SK-MEL-5 (cell line): ENCODE measurements around the genes ZNF221 and CEACAM16.

RAMPAGE:
- cytosol, long total RNA: no peak
- long total RNA: no peak
- nucleus, long total RNA: no peak
Observed at GRCh38 chr19:43576522-43577041, 981 bp downstream of the PINLYP start.

DNA sequence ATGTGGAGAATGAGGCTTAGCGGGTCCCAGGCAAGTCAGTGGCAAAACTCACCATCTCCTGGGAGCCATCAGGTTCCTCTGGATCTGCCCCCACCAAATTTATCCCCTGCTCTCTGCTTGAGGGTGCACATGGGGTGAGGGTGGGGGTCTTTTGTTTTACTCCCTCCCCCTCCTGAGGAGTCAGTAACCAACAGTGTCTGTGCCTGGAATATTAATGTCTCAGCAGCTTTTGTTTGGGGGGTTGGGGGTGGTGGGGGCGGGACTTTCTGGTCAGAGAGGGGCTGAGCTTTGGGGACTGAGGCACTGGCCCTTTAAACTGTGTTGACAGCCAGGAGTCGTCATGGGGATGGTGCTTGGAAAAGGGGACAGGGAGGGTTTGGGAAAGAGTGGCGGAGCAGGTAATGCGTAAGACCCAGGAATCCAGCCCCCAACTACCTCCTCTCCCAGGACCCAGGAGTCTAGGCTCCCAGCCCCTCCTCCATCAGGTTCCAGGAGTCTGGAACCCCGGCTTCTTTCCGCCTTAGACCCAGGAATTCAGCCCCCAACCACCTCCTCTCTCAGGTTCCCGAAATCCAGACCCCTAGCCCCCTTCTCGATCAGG is 5.2 kb downstream of the CADM4 start:
RAMPAGE:
- cytosol, long total RNA: no peak
- long total RNA: no peak
- nucleus, long total RNA: no peak

DNA sequence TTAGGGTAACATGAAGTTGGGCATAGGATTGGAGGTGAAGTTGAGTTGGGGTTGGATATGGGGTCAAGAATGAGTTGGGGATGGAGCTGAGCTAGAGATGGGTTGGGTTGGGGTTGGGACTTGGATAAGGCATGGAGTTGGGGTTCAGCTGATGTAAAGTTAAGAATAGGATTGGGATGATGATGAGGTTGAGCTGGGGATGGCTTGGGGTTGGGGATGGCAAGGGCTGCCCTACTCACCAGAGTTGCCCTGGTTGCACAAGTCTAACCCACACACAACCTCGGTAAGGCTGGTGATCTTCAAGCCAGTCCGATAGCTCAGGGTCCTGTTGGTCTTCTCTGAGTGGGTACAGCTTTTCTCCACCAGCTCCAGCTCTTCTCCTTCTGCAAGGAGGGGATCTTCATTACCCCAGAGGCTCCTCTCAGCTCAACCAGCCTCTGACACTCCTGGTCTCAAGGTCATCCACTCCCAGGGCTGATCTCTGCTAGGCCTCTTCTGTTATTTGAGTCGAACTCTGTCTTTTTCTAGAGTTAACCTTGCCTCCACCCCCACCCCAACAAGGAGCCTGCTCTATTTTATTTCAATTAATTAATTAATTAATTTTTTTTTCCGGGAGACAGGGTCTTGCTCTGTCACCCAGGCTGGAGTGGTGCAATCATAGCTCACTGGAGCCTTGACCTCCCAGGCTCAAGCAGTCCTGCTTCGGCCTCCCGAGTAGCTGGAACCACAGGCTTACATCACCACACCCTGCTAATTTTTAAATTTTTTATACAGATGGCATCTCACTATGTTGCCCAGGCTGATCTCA is 4.7 kb downstream of the PLAUR start:
RAMPAGE:
- cytosol, long total RNA: no peak
- long total RNA: no peak
- nucleus, long total RNA: no peak

RAMPAGE:
- cytosol, long total RNA: no peak
- long total RNA: no peak
- nucleus, long total RNA: no peak
Observed at GRCh38 chr19:43699248-43700264, 16.3 kb upstream of the IRGC start.

DNA sequence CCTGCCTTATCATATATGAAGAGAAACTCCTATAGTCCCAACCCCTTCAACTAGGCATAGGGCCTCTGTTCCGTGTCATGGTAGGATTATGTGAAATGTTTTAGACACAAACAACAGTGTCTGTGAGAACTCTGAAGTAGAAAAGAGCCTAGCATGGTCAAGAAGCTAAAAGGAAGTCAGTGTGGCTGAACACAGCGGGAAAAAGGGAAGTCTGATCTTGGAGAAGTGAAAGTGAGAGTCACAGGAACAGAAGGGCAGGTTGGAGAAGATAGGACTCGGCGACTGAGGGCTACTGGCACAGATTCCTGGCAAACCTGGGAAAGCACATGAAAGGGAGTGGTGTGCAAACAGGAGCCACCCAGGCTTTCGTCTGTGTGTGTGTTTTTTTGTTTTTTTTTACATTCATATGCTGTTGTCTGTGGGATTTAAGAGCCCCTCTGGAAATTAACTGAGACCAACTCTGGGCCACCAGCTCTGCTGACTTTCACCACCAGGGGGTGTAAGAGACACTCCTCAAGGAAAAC is 9.7 kb downstream of the SMG9 start:
RAMPAGE:
- cytosol, long total RNA: no peak
- long total RNA: no peak
- nucleus, long total RNA: no peak

RAMPAGE:
- cytosol, long total RNA: no peak
- long total RNA: no peak
- nucleus, long total RNA: no peak
Observed at GRCh38 chr19:43798324-43799226, 3.7 kb downstream of the LYPD5 start.

DNA sequence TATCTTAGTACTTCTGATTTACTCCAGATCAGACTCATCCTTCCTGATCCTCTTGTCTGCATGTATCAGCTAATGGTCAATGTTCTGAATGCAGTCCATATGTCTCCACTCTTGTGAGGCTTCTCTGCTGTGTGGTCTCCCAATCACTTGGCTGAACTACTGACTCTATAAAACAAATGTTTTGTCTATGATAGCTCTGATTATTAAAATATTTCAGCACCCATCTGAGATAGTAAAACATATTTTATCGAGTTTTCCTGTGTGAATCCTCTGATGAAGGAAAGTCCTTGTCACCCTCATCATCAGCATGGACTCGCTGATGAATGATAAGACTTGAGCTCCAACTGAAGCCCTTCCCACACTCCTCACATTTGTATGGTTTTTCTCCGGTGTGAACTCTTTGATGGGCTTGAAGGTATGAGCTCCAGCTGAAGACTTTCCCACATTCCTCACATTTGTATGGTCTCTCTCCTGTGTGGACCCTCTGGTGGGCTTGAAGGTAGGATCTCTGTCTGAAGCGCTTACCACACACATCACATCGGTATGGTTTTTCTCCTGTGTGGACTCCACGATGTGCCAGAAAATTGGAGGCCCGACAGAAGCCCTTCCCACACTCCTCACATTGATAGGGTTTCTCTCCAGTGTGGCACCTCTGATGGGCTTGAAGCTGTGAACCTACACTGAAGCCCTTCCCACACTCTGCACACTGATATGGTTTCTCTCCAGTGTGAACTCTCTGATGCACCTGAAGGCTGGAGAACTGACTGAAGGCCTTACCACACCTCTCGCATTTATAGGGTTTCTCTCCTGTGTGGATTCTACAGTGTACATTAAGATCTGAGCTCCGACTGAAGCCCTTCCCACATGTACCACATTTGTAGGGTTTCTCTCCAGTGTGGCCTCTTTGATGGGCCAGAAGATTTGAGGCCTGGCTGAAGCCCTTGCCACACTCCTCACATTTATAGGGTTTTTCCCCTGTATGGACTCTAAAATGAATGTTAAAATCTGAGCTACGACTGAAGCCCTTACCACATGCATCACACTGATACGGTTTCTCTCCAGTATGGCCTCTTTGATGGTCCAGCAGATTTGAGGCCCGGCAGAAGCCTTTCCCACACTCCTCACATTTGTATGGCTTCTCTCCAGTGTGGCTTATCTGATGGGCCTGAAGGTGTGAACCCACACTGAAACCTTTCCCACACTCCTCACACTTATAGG is 21.5 kb downstream of the ZNF45 start:
RAMPAGE:
- cytosol, long total RNA: no peak
- long total RNA: no peak
- nucleus, long total RNA: no peak

DNA sequence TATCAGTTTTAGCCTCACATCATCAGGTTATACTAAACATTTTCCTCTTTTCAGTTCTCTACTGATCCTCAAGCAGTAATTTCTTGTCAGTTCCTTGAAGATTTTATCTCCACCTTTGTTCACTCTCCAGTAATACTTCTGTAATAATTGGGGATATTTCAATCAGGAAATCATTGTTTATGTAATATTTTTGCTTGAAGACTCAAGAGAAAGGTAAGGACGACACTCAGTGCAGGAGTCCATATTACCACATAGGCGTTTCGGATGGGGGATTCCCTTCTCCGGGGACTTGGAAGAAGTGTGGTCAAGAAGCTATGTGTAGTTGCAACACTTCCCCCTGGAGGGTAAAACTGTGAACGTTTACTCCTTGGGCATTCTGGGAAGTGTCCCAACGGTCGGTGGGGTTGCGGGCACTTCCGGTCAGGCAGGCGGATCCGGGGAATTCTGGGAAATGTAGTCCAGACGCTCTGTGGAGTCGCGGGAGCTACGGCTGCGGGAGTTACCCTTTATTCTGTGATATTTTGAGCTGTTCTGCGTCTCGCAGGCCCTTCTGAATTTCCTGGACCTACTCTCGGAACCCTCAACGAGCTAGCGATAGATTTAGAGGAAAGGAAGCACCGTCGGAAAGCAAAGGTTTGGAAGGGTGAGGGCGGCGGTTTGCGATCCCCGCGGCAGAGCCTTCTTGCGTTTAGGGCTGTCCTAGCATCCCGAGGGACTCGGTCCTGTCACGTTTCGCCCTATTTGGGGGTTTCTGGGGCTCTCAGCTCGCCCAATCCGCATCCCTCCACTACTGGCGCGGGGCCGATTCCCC is at the start of gene ZNF221:
Gene ZNF221 (plus strand): TSS at position 461 of the 811 bp plus-strand sequence.
RAMPAGE:
- cytosol, long total RNA: start-site peak on the plus strand centred at position 466 of the sequence, 25 bp wide, 27 and 33 reads in 2 replicates
- long total RNA: start-site peak on the plus strand centred at position 476 of the sequence, 81 bp wide, 23 and 37 reads in 2 replicates
- nucleus, long total RNA: no peak

DNA sequence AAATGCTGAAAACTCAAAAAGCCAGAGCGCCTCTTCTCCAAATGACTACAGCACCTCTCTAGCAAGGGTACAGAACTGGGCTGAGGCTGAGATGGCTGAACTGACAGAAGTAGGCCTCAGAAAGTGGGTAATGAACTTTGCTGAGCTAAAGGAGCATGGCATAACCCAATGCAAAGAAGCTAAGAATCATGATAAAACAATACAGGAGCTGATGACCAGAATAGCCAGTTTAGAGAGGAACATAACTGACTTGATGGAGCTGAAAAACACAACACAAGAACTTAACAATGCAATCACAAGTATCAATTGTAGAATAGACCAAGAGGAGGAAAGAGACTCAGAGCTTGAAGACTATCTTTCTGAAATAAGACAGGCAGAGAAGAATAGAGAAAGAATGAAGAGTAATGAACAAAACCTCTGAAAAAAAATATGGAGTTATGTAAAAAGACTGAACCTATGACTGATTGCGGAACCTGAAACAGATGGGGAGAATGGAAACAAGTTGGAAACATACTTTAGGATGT is 13.6 kb upstream of the ZNF155 start:
RAMPAGE:
- cytosol, long total RNA: no peak
- long total RNA: no peak
- nucleus, long total RNA: no peak

DNA sequence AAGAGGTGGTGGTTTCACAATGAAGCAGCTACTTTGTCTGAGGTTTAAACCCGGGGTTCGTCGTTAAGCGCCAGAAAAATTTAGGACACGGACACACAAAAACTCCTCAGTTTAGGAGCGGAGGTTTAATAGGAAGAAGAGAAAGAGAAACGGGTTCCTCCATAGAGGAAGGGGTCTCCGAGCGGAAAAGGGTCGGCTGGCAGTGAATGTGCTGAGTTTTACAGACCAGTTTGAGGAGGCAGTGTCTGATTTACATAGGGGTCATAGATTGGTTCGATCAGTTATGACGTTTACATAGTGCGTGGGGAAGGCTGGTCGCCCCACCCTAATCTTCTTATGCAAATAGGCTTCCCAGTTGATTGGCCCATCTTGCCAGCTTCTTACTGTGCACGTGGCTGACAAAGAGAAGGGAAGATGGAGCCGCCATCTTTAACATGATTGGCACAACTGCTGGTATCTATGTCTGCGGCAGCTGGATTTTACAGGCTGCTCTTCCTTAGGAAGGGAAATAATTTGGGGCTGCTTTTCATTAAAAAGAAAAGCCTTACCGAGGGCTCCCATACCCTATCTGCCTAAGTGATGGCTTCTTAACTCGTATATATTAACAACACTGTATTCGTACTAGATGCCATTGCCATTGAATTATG is 1.2 kb upstream of the ZNF225 start:
RAMPAGE:
- cytosol, long total RNA: no peak
- long total RNA: no peak
- nucleus, long total RNA: no peak

DNA sequence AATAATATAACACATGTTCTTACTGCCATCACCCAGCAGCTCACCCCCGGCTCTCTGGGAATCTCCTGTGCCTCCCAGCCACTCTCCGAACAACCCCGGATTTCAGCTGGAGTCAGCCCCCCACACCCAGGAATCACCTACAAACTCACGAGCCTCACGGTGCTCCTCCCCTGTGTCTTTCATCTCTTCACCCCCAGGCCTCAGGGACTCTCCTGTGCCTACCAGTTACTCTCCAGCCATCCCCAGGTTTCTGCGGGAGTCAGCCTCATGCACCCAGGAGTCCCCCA is 8.6 kb upstream of the ZNF285 start:
RAMPAGE:
- cytosol, long total RNA: no peak
- long total RNA: no peak
- nucleus, long total RNA: no peak

GRCh38 chr19:44596723-44597260 is 16.6 kb upstream of the IGSF23 start:
RAMPAGE:
- cytosol, long total RNA: no peak
- long total RNA: no peak
- nucleus, long total RNA: no peak

DNA sequence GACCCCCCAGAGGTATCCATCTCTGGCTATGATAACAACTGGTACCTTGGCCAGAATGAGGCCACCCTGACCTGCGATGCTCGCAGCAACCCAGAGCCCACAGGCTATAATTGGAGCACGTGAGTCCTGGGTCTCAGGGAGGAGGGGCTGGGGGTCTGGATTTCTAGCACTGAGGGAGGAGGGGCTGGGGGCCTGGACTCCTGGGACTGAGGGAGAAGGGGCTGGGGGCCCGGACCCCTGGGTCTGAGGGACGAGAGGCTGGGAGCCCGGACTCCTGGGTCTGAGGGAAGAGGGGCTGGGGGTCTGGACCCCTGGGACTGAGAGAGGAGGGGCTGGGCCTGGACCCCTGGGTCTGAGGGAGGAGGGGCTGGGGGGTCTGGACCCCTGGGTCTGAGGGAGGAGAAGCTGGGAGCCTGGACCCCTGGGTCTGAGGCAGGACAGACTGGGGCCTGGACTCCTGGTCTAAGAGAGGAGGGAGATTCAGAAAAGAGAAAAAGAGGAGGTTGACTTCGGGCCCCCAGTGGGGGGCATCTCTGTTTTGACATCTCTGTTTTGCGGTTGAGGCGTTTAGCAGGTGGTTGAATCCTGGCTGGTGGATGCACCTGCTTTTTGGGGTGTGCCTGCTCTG is 10.3 kb downstream of the PVR start:
RAMPAGE:
- cytosol, long total RNA: no peak
- long total RNA: no peak
- nucleus, long total RNA: no peak

GRCh38 chr19:44699098-44699297 is at the start of gene CEACAM16:
TSS of gene CEACAM16 (plus strand) at chr19:44699151.
RAMPAGE:
- cytosol, long total RNA: no peak
- long total RNA: no peak
- nucleus, long total RNA: no peak

RAMPAGE:
- cytosol, long total RNA: no peak
- long total RNA: no peak
- nucleus, long total RNA: no peak
Observed at GRCh38 chr19:44750640-44751604, 2.4 kb downstream of the BCL3 start.

DNA sequence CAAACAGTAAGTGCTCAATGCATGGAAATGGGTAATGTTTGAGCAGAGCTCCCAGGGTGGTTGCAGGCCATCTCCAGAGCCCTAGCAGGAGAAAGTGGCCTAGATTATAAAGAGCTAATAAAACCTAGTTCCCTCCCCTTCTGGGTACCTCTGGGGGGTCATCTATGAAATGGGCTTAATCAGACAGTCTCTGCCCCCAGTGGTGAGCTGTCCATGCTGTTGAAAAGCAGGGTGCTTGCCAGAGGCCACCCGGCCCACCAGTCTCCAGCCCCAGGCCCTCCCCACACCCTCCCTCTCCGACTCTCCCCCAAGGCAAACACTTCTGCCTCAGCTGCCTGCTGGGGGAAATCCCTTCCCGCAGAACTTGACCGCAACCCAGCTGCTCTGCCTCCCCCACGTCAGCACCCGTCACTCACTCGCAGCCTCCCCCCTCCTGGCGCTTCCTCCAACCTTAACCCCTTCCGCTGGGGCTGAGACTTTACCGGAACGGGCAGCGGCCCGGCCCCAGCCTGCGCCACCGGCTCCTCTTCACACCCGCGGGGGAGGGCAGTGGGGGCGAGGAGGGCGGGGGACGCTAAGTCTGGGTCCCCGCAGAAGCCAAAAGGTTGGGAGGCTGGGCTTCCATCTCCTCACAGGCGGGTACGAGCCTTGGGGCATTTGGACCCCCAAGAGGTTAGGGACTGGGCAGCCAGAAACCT is 4.7 kb downstream of the BCL3 start:
RAMPAGE:
- cytosol, long total RNA: no peak
- long total RNA: no peak
- nucleus, long total RNA: no peak

GRCh38 chr19:44756166-44756442 is 7.6 kb downstream of the BCL3 start:
RAMPAGE:
- cytosol, long total RNA: no peak
- long total RNA: no peak
- nucleus, long total RNA: no peak

GRCh38 chr19:44819889-44820655 is 11.2 kb downstream of the BCAM start:
RAMPAGE:
- cytosol, long total RNA: no peak
- long total RNA: no peak
- nucleus, long total RNA: no peak

RAMPAGE:
- cytosol, long total RNA: no peak
- long total RNA: no peak
- nucleus, long total RNA: no peak
Observed at GRCh38 chr19:44848113-44848578, 2.0 kb downstream of the NECTIN2 start.

RAMPAGE:
- cytosol, long total RNA: no peak
- long total RNA: no peak
- nucleus, long total RNA: no peak
Observed at GRCh38 chr19:44881831-44882426, 9.1 kb upstream of the TOMM40 start.